Vein endothelial cell (primary cell): ENCODE data around the genes CCNI2 and AFF4.

DNA sequence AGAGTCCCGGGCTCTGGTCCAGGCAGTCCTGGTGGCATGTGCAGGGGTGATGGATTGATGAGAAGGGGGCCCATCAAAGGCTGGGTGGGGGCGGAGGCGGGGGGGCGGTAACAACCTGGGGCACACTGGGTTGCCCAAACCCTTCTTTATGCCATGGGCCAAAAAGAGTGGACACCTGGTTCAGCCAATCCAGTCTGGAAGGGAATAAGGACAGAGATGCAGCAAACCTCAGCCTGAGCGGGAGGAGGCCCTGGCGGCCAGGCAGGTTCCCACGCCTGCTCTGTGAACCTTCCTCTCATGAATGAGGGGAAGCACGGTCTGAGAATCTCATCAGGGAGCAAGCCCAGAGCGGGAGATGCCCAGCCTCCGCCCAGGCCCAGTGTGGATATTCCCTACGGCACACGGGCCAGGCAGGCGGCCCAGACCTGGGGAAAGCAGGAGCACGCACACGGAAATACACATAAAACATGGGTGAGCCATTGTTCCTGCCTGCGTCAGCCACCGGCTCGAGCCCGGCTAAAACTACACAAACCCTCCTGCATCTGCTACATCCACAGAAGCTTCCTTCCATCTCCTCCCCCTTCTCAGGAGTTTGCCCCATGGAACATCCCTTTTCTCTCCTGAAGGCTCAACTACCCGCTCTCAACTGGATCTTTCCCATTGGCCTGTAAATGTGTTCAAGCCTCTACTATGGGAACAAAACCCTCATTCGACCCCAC lies 1.0 kb upstream of the P4HA2 start:
- CAGE, long polyA plus RNA: no peak

GRCh38 chr5:132263875-132264430 lies 6.5 kb downstream of the PDLIM4 start:
- CAGE, long polyA plus RNA: no peak

GRCh38 chr5:132394362-132395583 lies 25.3 kb downstream of the SLC22A5 start:
- CAGE, long polyA plus RNA: no peak

DNA sequence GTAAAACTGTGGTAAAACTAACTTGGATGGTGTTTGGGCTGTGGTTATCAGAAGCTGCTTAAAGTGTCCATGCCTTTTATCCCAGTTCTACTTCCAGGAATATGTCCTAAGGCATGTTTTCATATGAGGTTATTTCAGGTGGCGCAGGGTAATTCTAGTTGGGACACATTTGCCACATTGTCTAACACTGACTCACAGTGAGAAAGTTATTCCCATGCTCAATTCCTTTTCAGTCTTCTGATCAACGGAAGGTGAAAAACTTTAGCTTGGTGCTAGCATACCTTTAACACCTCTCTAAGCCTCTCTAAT lies 45.5 kb downstream of the SLC22A5 start:
- CAGE, long polyA plus RNA: no peak

DNA sequence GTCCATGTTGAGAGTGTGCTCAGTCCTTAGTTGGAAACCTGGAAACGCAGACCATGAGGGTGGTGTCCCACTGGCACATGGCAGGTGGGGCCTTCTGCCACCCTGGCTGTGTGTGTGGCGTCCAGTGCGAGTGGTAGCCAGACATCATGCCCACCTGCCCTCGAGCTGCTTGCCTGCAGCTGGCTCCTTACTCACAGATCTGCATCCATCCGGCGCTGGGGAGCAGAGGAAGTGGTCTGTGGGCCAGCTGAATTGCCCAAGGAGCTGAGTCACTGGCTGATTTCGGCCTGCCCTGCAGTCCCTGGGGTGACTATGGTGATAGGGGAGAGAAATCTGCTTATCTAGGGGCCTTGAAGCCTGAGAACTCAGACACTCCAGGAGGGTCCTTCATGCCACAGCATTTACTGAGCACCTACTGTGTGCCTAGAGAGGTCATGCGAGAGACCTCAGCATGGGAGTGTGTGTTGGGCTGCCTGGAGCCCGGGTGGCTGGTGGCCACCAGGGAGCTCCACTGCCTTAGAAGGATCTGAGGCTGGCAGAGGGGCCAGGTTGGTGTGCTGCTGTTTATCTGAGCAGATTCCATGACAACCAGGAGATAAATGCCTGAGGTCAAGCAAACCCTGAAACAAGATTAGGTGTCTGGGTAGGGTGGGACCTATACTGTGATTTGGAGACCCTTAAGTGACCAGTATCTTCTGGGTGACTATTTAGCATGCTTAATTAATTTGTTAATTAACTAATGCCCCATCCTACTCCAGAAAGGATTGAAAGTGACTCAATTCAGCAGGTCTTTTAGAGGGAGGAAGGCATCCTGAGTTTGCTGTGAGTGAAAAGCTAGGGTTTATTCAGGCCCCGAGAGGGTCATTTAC lies 57.2 kb downstream of the SLC22A5 start:
- CAGE, long polyA plus RNA: no peak

GRCh38 chr5:132455530-132456190 lies 34.9 kb downstream of the IRF1 start:
- CAGE, long polyA plus RNA: no peak

GRCh38 chr5:132491822-132491912 lies 1.1 kb upstream of the IRF1 start:
- CAGE, long polyA plus RNA: no peak

- CAGE, long polyA plus RNA: no peak
Observed at GRCh38 chr5:132502934-132503559, 12.5 kb upstream of the IRF1 start.

DNA sequence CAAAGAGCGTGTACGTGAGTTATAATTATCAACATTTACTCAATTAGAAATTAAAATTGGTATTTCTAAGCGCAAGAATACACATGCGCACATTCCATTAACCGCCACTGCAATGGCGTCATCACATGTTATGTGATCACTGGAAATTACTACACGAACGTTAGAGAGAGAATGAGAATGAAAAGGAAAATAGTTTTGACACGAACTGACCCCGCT lies 405 bp upstream of the RAD50 start:
- CAGE, long polyA plus RNA: no peak

DNA sequence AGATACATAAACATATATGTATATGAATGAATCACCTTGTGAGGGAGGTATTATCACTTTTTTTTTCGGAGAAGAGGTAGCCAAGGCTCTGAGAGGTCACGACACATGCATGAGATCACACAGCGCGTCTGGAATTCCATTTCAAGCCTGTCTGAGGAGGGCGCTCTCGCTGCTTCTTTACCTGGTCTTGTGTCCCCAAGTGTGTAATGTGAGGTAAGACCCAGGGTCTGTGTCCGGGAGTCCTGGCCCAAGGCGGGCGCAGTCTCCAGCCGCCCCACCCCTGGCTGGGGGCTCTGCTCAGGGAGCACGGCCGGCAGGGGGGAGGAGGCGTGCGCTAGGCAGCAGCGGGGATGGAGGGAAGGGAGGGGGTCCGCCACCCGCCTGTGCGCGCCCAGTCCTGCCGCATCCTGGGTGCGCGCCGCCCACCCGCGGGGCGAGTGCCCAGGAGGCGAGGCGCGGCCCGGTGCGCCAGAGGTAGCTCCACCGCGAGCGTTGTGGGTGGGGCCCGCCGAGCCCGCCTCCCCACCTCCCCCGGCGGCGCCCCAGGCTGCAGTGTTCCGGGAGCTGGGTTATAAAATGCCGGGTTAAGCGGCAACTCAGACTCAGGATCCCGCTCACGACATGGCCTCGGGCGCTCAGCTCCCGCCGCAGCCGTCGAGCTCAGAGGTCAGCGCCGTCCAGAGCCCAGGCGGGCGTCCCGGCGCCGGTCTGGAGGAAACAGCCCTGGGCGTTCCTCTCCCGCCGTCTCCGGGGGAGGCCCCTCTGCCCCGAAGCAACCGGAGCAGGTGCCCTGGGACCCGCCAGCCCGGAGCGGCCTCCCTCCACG lies at the start of gene CCNI2:
Gene CCNI2 (plus strand): TSS at position 552 of the 826 bp plus-strand sequence.
- CAGE, long polyA plus RNA: no peak

GRCh38 chr5:132774836-132775248 lies 2.2 kb downstream of the SEPTIN8 start:
- CAGE, long polyA plus RNA: no peak

DNA sequence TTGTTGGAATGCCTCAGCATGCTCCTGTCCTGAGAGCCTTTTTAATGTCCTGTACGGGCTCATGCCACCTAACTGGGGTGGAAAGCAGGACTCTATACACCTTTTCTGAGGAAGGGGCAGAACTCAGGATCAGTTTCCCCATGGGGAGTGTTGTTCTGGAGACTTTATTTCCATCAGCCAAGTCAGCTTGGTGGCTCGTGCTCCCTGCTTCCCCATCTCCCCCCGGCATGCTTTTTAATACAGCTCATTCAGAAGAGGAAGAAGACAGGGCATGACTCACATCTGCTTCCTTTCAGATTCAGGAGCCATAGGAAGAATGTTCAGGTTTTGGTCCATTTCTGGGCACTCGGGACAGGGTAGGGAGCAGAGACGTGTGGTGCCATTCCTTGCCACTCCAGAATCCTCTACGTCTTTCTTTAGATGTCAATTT lies 5.1 kb upstream of the SEPTIN8 start:
- CAGE, long polyA plus RNA: no peak

DNA sequence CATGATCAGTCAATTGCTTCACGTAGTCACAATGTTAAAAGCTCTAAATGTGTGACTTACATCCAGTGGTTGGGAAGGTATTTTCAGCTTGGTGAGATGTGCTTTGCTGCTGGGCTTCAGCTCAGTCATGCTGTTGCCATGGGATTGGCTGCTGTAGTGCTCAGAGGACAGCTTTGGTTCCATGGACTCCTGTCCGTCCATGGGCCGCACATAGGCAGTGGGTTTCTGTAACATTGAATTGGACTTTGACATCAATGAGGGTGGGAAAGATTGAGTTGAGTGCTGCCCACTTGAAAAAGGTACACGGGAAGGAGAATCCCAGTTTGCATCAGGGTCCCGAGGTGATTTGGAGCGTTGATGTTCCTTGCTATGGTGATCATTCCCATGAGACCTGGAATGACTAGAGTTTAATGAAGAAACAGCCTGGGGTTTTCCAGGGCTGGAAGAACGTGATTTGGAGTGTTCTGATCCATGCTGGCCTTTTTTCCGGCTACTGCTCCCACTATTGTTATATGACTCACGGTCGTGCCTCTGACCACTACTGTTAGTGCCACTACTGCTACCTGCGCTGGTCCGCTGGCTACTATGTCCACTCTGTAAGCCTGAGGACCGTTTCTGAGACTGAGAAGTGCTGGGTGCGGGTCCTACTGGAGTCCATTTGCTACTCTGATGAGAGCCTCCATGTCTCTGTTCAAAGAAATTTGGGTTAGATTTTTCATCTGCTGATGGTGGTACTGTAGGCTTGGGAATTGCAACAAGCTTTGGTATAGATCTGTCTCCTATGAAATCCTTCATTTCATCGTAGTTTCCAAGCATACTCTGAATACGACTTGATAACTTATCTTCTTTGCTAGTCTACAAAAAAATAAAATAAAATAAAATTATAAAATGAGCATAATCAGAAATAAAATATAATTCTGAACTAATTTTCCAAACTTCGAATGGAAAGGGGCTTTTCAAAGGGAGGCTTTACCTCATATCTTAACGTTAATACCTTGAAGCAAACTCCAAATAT lies 29.0 kb downstream of the AFF4 start:
- CAGE, long polyA plus RNA: no peak

GRCh38 chr5:132963187-132964282 lies at the start of gene AFF4:
AFF4 (minus strand) TSS chr5:132963634.
- CAGE, long polyA plus RNA: no peak

DNA sequence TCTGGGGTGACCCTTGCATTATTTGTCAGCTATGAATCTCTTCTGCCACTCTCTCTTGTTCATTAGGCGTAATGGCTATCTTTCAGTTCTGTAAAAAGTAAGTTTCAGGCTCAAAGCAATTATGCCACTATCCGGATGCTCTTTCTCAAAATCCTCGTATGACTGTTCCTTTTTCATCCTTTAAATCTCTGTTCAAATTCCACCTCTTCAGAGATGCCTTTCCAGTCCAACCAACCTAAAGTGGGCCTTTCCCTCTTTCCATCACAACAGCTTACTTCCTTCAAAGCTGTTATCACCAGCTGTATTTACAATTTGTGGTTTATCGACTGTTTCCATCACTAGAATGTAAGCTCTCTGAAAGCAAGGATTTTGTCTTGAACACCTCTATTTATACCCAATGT lies 805 bp downstream of the ZCCHC10 start:
- CAGE, long polyA plus RNA: no peak

- CAGE, long polyA plus RNA: no peak
Observed at GRCh38 chr5:133034003-133034383, 7.6 kb upstream of the ZCCHC10 start.

DNA sequence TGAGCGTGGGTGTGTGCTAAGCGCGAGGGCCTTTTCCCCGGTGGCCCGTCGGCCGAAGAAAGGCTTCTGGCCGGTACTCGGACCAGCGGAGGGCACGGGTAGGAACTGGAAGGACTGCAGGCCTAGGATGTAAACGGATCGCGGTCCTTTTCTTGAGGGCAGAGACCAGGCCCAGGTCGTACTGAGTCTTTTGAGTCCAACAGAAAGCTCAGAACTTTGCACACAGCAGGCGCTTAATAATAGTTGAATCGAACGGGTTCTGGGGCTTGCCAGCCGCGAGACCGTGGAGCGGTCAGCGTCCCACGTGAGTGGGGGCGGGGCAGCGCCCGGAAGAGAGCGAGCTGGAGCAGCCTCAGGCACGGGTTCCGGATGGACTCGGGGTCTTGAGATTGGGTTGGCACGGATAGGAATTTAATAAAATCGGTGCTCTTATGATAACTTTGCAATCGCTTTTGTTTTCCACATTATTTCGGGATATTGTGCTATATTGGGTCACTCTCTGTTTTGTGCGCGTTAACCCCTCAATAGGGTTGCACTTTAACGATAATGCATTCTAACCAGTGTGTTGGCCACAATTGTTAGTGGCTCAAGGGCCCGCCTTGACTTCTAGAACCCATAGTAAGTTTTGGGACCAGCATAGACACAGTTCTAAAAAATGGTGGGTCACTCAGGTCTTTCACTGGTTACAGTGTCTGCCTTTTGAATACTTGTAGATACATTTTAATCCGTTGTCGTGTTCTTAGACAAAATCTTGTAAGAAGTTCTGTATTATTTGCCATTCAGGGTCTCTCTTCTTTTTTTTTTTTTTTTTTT lies 928 bp downstream of the HSPA4 start:
- CAGE, long polyA plus RNA: no peak

- CAGE, long polyA plus RNA: no peak
Observed at GRCh38 chr5:133124182-133124639, 72.4 kb downstream of the HSPA4 start.

- CAGE, long polyA plus RNA: no peak
Observed at GRCh38 chr5:133285576-133286190, 233.9 kb downstream of the HSPA4 start.

DNA sequence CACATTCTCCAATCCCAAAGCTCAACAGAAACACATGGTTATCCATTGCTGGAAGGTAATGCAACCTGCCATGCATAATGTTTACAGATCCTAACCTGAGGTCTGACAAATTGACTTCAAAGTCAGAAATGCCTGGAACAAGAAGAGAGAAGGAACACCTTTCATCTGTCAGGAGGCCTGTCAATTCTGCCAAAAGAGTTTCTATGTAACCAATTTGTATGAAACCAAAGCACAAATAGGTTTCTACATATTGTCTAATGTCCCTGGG lies 204.9 kb downstream of the FSTL4 start:
- CAGE, long polyA plus RNA: no peak